Skin of body (tissue), 2 donors: ENCODE measurements around a stretch of chr9.

DNA sequence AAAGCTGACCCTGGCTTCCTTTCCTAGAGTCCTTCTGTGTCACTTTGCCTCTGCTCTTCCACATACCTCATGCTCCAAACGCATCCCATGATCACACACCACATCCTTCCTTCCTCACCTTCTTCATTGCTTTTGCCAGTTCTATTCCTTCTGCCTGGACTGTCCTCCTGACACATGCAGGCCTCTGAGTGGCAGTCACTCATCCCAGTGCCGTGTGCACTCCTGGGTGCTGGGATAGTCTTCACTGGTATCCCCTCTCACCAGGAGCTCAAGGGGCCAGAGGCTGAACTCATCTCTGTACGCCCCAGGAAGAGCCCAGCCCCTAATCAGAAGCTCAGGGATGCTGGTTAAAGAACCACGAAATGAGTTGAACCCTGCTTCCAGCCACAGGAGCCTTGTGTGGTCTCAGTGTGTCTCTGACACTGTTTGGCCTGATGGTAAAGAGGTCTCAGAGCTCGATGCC lies 105.1 kb downstream of the CRB2 start:
- RAMPAGE, long total RNA = no peak

DNA sequence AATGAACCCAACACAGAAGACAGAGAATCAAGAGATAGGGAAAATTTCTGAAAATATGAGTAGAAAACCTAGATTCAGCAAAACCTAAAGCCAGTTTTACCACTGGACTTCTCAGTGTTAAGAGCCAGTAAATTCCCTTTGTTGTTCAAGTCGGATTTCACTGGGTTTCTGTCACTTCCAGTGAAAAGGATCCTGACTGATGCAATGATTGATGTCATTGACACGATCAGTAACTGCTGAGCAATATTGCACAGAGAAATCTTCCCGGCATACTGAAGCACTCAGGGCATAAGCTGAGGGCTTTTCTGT lies 62.0 kb downstream of the DENND1A start:
- RAMPAGE, long total RNA = no peak

DNA sequence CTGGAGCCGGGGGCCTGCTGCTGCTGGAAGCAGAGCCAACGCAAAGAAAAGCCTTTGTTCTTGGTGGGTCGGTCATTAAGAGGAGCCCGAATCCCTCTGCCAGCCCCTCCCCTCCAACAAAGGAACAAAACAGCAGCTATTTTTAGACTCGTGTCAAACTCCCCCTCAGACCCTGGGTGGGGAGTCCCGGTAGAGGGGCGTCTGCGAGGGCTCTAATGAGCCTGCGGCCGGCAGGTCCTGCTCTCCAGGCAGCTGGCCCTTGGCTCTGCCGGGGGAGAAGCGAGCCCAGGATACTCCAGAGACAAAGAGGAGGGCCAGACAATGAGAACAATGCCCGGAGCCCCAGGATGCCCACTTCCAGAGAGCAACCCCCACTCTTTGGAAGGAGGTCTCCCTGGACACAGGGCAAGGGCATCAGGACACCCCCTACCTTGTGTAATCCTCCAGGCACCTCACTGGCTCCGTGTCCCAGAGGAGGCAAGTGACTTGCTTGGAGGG lies 114.1 kb downstream of the LHX2 start:
- RAMPAGE, long total RNA = no peak

DNA sequence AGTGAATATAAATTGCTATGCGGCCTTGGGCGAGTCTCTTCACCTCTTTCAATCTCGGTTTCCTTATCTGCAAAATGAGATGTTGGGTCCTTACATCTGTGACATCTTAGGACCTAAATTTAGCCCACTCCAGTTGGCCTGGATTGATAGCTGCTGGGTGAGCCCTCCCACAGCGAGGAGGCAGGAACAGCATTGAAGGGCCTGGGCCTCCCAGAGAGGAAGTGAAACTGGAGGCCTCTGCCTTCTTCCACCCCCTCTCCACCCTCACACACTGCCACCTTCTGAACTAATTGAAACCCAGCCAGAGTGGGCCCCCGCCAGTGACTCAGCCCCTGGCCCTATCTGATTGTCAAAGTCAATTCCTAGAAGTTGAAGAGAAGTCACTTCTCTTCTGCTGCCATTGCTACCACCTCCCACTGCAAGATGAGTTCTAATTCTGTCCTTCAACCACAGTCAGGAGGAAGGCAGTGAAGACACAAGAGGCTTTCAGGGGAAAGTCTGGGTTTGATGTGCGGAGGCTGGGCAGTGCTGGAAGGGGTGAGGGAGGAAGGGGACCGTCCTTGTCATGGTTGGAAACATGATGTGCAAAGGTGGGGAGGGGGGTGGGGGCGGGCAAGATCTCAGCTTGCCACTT lies 55.2 kb upstream of the NEK6 start:
- RAMPAGE, long total RNA = no peak

GRCh38 chr9:124220808-124221556 lies 36.8 kb upstream of the NEK6 start:
- RAMPAGE, long total RNA = no peak

- RAMPAGE, long total RNA = no peak
These were observed 13.2 kb downstream of the NEK6 start for GRCh38 chr9:124270721-124271504.

DNA sequence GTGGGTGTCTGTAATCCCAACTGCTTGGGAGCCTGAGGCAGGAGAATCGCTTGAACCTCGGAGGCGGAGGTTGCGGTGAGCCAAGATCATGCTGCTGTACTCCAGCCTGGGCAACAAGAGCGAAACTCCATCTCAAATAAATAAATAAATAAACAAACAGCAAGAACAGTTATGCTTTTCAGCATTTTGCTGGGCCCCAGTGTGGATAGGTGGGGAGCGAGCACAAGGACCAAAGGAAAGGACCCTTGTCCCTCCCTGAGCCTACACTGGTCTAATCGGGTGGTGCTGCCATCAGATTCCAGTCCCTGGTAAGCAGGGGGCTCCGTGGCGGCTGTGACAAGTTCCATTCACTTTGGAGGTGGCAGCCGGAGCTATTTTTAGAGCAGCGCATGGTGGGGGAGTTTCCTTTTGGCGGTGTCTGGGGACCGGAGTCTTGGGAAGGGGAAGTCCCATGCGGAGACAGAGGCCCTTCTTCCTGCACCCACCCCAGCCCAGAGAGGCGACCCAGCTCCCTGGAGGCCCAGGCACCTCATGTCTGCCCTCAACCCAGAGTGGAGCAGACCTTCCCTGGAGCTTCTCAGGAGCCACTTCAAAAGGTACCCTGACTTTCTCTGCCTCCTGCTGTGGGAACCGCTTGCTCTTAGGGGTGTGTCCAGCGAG lies 33.9 kb downstream of the NEK6 start:
- RAMPAGE, long total RNA = no peak

DNA sequence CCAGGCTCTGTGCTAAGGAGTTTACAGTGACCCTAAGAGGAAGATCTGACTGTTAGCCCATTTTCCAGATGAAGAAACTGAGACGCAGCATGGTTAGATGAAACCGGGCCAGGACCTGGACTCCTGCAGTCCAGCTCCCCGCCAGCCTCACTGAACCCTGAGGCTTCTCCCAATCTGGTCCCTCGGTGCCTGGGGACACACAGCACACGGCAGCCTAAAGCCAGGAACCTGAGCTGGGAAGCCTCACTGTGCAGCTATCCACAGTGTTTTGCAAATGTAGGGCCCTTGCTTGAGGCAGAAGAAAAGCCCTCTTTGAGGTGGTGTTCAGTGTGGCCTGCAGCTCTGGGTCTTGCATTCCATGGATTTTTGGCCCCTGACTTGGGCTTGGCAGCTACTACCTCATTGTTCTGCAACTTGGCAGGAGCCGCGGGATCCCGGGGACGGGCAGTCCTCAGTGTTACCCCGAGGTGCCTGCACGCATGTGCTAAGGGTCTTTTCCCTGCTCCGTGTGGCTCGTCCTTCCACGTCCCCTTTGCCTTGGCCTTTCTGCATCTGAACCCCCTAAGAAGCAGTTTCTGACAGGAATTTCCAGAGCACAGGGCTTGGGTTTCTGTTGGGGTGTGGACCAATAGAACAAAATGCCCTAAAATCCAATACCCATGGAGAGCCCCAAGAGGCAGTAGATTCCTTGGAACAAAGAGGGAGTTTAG lies 39.7 kb downstream of the NEK6 start:
- RAMPAGE, long total RNA = no peak

- RAMPAGE, long total RNA = no peak
These were observed 64.1 kb downstream of the PSMB7 start for GRCh38 chr9:124350701-124351960.

GRCh38 chr9:124380866-124381707 lies 34.2 kb downstream of the PSMB7 start:
- RAMPAGE, long total RNA = no peak

DNA sequence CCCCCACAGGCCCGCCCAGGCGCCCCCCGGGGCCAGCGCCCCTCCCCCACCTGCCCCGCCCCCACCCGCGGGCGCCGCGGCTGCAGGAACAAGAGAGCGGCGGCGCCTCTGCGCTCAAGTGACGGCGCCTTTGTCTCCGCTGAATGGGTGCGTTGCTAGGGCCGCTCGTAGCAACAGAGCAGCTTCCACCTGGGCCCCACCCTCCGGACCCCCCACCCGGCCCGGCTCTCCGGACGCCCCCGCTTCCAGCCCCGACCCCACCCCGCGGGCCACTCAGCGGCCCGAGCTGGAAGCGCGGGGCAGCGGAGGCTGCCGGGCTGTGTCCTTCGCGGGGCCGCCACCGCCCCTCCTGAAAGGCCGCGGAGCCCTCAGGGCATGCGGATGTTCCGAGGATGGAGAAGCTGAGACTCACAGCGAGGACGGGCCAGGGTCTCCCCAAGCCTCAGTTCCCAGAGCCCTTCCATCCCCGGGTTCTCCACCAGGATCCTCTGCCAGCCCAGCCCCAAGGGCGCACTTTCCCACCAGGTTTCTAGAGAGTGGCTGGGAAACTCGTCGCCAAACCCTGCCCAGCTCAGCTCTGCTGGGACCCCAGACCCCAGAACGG lies 27.6 kb downstream of the ADGRD2 start:
- RAMPAGE, long total RNA = no peak

- RAMPAGE, long total RNA = no peak
These were observed 4.8 kb upstream of the NR5A1 start for GRCh38 chr9:124511991-124512386.

DNA sequence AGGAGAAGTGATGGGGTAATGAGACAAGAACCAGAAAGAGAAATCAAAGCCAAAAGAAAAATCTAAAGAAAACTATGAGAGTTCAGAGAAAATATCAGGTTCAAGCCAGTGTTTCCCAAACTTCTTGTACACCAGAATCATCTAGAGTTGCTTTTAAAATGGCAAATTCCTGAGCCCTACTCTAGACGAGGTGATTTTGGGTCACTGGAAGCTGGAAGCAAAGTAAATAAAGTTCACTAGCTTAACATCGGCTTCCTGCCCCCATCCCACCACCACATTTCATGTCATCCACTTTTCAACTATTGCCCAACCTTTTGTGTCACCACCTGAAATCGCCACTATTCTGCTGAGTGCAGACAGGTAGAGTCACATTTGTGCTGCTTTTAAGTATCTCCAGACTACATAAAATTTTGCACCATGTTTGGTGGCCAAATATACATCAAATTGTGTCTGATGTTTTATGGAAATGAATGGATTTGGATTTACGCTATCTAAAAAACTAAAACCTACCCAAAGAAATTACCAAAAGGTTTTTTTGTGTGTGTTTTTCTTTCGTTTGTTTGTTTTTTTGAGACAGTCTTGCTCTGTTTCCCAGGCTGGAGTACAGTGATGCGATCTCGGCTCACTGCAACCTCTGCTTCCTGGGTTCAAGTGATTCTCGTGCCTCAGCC lies 76.2 kb downstream of the NR6A1 start:
- RAMPAGE, long total RNA = no peak

DNA sequence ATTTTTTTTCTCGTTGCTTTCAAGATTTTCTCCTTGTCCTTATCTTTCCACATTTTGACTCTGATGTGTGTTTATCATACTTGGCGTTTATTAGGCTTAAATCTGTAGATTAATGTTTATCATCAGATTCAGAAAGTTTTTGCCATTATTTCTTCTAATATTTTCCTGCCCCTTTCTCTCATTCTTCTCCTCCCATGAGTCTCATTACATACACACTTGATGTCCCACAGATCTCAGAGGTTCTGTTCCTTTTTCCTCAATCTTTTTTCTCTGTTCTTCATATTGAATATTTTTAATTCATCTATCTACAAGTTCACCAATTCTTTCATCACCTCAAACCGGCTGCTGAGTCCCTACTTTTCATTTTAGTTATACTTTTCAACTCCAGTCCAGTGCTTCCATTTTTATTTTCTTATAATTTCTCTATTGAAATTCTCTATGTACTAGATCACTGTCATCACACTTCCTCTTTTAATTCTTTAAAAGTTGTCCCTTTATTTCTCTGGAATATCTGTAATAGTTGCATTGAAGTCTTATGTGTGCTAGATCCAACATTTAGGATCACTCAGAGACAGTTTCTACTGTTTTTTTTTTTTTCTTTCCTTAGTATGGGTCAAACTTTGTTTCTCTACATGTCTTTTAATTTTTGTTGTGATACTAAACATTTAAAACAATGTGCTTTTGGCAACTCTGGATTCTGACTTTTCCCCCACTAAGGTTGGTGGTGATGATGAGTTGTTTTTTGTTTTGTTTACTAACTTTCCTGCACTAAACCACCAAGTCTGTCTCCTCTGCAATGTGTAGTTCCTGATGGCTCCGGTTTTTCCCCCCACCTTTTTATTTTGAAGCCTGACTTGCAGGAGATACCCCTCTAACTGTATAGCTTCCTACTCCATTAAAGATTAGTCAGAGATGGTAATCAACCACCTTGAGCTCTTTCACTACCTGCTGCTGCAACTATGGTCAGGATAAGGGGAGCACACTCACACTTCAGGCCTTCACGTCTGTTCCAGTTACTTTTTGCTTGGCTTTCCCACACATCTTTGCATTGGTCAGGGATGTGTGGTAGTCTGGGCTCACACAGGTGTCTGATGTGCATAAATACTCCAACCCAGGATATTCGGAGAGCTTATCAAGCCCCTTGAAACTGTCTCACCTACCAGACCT lies 63.8 kb downstream of the NR6A1 start:
- RAMPAGE, long total RNA = no peak

- RAMPAGE, long total RNA = no peak
These were observed 35.5 kb downstream of the OLFML2A start for GRCh38 chr9:124812318-124812936.

- RAMPAGE, long total RNA = no peak
These were observed 1.2 kb upstream of the WDR38 start for GRCh38 chr9:124852066-124852458.

GRCh38 chr9:124855928-124857046 lies 3.0 kb downstream of the WDR38 start:
- RAMPAGE, long total RNA = no peak

- RAMPAGE, long total RNA = no peak
These were observed 6.7 kb downstream of the ARPC5L start for GRCh38 chr9:124868180-124869565.

DNA sequence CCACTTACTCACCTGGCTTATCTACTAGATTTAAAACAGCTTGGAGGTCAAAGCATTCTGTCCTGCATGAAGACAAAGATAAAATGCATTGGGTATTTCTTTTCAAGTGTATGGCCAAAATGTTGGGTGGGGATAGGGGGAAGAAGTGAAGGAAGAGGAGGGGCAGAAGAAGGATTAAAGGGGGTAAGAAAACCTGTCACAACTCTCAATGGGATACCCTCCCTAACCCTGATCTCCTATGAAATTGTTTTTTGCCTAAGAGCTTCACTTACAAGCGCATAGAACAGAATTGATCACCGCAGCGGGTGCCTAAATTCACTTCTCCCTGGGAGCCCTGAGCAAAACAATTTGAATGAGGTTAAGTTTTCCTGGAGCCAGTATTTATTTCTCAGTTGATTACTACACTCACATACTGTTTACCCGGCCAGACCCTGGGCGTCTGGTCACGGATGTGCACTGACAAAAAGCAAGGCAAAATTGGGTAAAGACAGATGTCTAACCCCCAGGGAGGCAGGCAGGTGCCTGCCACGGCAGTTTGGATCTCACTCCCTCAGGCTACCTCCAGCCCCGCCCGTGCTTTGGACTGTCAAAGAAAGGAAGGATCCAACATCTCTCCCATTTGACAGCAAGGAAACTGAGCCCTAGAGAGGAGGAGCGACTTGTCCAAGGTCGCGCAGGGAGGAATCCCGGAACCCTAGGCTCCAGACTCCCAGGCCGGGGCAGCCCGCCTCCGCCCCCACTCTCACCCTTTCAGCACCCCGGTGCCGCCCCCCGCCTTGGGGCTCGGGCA lies 594 bp downstream of the GOLGA1 start:
- RAMPAGE, long total RNA = no peak

GRCh38 chr9:125337220-125337680 lies 75.6 kb downstream of the GAPVD1 start:
- RAMPAGE, long total RNA = no peak